Mesenchymal stem cell of adipose (primary cell): Measurements from ENCODE around the gene LAMA3.

- CAGE, long polyA plus RNA, result no peak
Measured at GRCh38 chr18:22424499-22425024, 6.8 kb upstream of the CTAGE1 start.

- CAGE, long polyA plus RNA, result no peak
Measured at GRCh38 chr18:22494659-22495239, 77.0 kb upstream of the CTAGE1 start.

- CAGE, long polyA plus RNA, result no peak
Measured at GRCh38 chr18:22562809-22563565, 145.3 kb upstream of the CTAGE1 start.

DNA sequence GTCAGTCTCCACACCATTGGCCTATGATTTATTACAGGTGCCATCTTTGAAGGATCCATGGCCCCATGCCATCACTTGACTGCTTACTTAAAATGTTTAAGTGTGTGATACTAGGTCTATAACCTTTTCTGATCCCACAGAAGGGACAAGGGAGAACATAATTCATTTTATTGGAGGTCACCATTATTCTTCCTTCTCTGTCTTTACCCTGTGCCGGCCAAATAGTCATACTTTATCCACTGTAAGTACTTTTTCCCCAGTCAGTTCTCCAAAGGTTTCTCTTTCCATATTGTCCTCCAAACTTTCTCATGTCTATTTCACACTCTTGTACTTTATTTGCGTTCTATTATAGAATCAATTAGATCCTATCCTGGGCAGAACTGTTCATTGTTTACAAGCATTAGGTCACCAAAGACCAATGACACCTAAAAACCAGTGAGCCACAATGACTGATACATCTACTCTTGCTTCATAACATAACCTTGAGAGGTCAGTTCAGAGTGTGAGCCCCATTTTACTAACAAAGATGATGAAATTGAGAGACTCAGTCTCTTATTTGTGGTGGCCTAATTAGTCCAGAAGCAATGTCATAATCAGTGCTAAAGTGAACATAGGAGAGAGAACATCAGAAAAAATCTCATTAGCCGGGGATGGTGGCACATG lies 249.0 kb upstream of the RBBP8 start:
- CAGE, long polyA plus RNA, result no peak

- CAGE, long polyA plus RNA, result no peak
Measured at GRCh38 chr18:22978334-22978896, 45.3 kb downstream of the RBBP8 start.

GRCh38 chr18:23283855-23284521 lies 148.7 kb downstream of the CABLES1 start:
- CAGE, long polyA plus RNA, result no peak

DNA sequence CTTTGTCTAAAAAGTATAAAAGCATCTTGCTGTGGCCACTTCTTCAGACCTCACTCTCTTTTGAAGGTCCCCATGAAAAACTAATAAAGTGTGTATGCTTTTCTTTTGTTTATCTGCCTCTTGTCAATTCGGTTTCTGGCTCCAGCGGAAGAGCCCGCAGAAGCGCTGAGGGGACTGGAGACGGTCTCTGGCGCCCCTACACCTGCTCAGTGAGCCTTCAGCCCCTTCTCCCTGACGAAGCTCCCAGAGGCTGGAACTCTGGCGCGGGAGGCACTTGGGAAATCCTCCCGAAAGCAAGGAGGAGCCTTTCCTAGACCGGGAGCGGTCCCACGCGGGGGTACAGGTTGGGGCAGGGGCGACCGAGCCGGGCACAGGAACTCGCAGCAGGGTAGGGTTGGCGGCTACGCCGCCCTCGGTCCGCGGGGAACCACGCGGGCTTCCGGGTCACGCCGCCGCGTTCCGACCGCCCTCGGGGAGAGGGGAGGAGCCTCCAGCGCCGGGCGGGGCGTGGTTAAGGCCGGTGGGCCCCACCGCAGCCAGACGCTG lies 356 bp upstream of the RMC1 start:
- CAGE, long polyA plus RNA, result no peak

DNA sequence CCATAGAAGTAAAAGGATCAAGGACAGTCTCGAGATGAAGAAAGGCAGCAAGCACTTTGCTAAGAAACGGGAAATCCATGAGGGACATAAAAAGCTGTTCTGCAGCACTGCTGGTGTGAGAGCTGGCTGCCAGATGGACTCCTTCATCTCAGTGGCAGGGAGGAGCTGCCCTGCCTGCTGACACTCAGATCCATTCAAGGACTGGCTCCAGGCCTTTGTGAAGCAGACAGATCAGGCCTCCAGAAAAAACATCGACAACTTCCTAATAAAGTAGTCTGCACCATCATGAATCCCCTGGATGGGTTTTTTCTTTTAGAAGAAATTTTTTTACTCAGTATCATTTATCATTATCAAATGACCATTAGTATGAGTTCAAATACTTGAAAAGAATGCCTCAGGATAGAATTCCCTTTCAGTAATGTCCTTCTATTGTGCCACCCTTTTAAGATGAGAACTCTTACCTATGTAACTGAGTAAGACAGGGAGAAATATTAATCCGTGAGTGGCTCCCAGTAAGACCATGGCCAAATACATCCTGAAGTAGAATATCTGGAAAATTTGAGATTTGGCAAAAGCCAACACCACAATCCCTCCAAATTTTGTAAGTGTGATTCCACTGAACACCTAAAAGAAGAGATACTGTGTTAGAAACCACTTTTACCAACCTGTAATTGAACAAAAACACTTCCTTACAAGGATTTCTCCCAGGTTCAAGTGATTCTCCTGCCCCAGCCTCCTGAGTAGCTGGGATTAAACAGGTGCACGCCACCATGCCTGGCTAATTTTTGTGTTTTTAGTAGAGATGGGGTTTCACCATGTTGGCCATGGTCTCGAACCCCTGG lies 29.8 kb downstream of the RMC1 start:
- CAGE, long polyA plus RNA, result no peak

DNA sequence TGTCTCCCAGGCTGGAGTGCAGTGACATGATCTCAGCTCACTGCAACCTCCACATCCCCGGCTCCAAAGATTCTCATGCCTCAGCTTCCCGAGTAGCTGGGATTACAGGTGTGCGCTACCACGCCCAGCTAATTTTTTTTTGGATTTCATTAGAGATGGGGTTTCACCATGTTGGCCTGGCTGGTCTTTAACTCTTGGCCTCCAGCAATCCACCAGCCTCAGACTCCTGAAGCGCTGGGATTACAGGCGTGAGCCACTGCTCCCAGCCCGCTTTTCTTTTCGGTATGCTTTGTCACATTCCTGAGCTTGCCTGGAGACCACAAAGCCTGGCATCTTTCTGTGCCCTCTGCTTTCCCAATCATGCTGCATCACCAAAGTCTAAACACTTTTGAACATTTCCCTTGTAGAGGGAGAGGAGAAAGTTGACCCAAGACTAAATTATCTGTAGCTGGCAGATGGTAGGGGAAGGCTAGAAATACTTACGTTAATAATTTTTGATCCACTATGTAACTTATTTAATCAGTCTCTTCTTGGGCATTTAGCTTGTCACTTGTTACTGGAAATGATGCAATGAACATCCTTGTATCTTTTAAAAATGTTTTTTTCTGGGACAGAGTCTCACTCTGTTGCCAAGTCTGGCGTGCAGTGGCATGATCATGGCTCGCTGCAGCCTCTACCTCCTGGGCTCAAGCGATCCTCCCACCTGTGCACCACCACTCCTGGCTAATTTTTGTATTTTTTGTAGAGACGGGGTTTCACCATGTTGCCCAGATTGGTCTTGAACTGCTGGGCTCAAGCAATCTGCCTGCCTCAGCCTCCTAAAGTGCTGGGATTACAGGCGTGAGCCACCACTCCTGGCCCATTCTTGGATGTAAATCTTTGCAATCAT lies 2.7 kb upstream of the NPC1 start:
- CAGE, long polyA plus RNA, result no peak

GRCh38 chr18:23612350-23612916 lies 26.1 kb upstream of the NPC1 start:
- CAGE, long polyA plus RNA, result no peak

DNA sequence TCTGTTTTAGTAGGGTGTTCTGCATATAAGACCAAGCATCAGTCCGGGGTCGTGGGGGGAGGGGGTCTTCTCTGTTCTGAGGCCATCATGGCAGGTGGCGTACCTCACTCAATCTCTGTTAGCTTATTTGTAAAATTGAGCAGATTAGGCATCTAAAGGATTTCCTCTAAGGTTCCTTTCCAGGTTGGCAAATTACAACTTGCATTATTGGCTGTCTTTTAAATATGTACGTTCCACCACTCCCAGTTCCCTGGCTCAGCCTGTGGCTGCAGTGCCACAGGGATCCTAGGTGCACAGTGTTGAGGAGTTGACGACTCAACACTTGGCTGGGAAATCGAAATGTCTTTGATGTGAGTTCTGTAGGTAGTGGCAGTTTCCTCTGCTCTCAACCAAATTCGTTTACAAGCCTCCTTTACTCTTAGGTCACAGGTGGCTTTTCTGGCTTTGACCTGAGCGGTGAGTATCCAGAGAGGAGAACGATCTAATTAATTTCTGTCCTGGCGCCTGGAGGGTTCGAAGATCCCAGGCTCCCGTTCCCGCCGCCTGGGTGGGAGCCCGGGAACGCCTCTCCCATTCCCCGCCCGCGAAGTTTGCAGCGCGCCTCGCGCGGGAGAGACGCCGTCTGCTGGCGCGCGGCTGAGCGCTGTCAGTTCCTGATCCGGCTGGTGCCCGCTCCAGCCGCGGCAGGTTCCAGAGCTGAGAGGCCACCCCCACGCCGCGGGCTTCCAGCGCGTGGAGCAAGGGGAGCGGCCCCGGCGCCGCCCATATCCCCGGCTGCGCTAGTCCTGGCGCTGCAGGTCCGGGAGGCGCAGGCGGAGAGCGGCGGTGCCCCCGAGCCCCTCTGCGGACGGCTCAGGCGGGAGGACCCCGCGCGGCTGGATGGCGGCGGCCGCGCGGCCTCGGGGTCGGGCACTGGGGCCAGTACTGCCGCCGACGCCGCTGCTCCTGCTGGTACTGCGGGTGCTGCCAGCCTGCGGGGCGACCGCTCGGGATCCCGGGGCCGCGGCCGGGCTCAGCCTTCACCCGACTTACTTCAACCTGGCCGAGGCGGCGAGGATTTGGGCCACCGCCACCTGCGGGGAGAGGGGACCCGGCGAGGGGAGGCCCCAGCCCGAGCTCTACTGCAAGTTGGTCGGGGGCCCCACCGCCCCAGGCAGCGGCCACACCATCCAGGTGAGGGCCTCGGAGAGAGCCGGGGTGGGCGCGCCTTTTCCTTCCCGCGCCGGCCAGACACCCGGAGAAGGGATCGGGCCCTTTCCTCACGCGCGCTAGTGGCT lies at the start of gene LAMA3:
Gene LAMA3 (plus strand): TSS at position 649 of the 1,277 bp plus-strand sequence.
- CAGE, long polyA plus RNA, result no peak

GRCh38 chr18:23949670-23950362 lies 64.7 kb upstream of the TTC39C start:
- CAGE, long polyA plus RNA, result no peak

DNA sequence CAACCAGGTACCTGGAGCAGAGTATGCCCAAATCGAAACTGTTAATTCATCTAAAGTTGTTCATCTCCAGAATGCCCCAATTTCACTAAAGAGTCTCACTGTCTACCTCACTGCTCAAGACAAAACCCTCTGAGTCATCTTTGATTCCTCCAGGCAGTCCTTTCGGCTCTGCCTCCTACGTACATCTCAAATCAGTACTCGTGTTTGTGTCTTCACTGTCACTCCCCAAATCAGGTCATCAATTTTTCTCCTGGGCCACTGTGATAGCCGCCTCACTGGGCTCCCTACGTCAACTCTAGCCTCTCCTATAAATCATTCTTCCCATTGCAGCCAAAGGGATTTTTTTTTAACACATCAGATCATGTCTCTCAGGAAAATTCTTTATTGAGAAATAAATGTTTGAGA lies 42.1 kb upstream of the TTC39C start:
- CAGE, long polyA plus RNA, result no peak

DNA sequence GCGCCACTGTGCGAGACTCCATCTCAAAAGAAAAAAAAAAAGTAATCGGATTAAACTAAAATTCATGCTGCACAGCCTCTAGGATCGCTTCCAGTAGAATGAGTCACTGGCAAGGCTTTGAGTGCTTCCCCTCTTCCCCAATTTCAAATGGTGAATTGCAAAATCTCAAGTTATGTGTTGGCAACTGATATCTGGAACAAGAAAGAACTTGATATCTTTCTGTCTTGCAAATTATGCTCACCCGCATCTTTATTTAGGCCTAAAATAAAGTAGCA lies 12.6 kb downstream of the TTC39C start:
- CAGE, long polyA plus RNA, result no peak

- CAGE, long polyA plus RNA, result no peak
Measured at GRCh38 chr18:24274854-24275612, 122.6 kb downstream of the OSBPL1A start.

- CAGE, long polyA plus RNA, result no peak
Measured at GRCh38 chr18:24624990-24625359, 164.5 kb downstream of the HRH4 start.

- CAGE, long polyA plus RNA, result no peak
Measured at GRCh38 chr18:24805226-24805500, 344.7 kb downstream of the HRH4 start.

GRCh38 chr18:24913320-24913835 lies 438.6 kb downstream of the ZNF521 start:
- CAGE, long polyA plus RNA, result no peak

GRCh38 chr18:24987523-24987976 lies 364.4 kb downstream of the ZNF521 start:
- CAGE, long polyA plus RNA, result no peak

GRCh38 chr18:25288835-25289306 lies 63.1 kb downstream of the ZNF521 start:
- CAGE, long polyA plus RNA, result no peak